Body of pancreas (tissue), 2 donors: ENCODE measurements around a stretch of chr4.

GRCh38 chr4:55949957-55950496 lies 1.3 kb downstream of the CEP135 start:
- PRO-cap, result no peak
- RAMPAGE, long total RNA, 2 experiments, result no peak in any of the 2 experiments

GRCh38 chr4:56160531-56161038 lies 111.7 kb downstream of the CRACD start:
- PRO-cap, result no peak
- RAMPAGE, long total RNA, 2 experiments, result no peak in any of the 2 experiments

DNA sequence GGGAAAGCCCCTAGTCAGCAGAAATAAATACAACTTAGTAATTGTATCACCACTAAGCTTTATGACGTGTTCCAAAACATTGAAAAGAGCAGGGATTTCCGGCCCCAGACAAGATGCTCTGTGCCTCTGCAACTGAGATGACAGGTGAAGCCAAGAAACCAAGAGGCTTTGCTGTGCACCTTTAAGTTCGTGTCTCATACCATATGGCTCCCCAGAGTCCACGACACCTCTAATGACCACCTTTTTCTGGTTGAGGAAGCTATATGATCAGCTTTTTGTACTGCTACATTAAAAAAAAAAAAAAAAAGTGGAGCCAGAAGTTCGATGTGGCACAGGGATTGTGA lies 58.5 kb downstream of the SPINK2 start:
- PRO-cap, result no peak
- RAMPAGE, long total RNA, 2 experiments, result no peak in any of the 2 experiments

DNA sequence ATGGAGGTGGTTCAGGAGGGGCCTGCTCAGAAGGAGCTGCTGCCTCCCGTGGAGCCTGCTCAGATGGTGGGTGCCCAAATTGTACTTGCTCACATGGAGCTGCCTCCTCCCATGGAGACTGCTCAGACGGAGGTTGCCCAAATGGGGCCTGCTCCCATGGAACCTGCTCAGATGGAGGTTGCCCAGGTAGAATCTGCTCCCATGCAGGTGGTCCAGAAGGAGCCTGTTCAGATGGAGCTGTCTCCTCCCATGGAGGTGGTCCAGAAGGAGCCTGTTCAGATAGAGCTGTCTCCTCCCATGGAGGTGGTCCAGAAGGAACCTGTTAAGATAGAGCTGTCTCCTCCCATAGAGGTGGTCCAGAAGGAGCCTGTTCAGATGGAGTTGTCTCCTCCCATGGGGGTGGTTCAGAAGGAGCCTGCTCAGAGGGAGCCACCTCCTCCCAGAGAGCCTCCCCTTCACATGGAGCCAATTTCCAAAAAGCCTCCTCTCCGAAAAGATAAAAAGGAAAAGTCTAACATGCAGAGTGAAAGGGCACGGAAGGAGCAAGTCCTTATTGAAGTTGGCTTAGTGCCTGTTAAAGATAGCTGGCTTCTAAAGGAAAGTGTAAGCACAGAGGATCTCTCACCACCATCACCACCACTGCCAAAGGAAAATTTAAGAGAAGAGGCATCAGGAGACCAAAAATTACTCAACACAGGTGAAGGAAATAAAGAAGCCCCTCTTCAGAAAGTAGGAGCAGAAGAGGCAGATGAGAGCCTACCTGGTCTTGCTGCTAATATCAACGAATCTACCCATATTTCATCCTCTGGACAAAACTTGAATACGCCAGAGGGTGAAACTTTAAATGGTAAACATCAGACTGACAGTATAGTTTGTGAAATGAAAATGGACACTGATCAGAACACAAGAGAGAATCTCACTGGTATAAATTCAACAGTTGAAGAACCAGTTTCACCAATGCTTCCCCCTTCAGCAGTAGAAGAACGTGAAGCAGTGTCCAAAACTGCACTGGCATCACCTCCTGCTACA lies 23.4 kb downstream of the REST start:
- PRO-cap, result no peak
- RAMPAGE, long total RNA, 2 experiments, result no peak in any of the 2 experiments

GRCh38 chr4:57037317-57037809 lies 58.7 kb downstream of the POLR2B start:
- PRO-cap, result no peak
- RAMPAGE, long total RNA, 2 experiments, result no peak in any of the 2 experiments

GRCh38 chr4:57109144-57109452 lies 1.1 kb downstream of the IGFBP7 start:
- PRO-cap, result no peak
- RAMPAGE, long total RNA, 2 experiments, result no peak in any of the 2 experiments

- PRO-cap, result no peak
- RAMPAGE, long total RNA, 2 experiments, result no peak in any of the 2 experiments
Measured at GRCh38 chr4:61201178-61202001, 1.3 kb downstream of the ADGRL3 start.

DNA sequence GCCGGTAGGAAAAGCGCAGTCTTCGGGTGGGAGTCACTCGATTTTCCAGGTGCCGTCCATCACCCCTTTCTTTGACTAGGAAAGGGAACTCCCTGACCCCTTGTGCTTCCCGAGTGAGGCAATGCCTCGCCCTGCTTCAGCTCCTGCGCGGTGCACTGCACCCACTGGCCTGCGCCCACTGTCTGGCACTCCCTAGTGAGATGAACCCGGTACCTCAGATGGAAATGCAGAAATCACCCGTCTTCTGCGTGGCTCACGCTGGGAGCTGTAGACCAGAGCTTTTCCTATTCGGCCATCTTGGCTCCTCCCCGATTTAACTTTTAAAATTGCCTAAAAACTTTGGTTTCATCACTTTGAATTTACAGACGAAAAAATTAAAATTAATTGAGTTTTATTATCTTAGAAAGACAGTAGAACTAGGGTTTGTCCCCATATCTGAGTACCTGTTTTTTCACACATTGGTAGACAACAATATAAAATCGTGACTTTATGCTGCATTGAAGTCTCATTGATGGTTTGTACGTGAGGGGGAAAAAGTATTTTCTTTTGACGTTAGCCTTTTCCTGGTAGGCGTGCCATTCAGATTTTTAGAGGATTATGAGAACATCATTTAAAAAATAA lies 447.0 kb downstream of the ADGRL3 start:
- PRO-cap, result no peak
- RAMPAGE, long total RNA, 2 experiments, result no peak in any of the 2 experiments

GRCh38 chr4:68376383-68376701 lies 26.5 kb upstream of the YTHDC1 start:
- PRO-cap, result no peak
- RAMPAGE, long total RNA, 2 experiments, result no peak in any of the 2 experiments

DNA sequence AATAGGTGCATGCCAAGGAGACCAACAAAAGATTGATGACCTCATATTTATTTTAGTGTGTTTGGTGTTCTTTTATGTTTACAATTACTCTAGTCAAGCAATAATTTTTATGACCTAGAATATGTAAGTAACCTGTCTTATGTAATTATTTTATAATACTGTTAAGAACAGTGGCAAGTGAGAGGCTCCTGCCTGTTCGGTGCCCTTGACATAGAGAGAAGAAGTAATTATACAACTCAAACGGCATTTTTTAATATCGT lies 232 bp upstream of the UGT2B15 start:
- PRO-cap, result no peak
- RAMPAGE, long total RNA, 2 experiments, result no peak in any of the 2 experiments

DNA sequence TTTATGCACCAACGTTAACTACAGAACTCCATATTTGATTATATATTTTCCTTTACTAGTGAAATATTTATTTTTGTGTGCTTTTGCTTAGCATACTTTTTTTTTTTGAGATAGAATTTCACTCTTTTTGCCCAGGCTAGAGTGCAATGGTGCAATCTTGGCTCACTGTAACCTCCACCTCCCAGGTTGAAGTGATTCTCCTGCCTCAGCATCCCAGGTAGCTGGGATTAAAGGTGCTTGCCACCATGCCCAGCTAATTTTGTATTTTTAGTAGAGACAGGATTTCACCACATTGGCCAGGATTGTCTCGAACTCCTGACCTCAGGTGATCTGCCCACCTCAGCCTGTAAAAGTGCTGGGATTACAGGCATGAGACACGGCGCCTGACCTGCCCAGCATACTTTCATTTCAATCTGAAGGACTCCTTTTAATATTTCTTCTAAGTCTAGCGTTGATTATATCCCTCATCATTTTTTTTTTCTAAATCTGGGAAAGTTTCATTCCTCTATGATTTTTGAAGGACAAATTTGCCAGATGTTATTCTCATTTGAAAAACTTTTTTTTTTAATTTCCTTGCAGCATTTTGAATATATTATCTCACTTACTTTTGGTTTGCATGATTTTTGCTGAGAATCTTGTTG lies 45.4 kb downstream of the UGT2B11 start:
- PRO-cap, result no peak
- RAMPAGE, long total RNA, 2 experiments, result no peak in any of the 2 experiments

DNA sequence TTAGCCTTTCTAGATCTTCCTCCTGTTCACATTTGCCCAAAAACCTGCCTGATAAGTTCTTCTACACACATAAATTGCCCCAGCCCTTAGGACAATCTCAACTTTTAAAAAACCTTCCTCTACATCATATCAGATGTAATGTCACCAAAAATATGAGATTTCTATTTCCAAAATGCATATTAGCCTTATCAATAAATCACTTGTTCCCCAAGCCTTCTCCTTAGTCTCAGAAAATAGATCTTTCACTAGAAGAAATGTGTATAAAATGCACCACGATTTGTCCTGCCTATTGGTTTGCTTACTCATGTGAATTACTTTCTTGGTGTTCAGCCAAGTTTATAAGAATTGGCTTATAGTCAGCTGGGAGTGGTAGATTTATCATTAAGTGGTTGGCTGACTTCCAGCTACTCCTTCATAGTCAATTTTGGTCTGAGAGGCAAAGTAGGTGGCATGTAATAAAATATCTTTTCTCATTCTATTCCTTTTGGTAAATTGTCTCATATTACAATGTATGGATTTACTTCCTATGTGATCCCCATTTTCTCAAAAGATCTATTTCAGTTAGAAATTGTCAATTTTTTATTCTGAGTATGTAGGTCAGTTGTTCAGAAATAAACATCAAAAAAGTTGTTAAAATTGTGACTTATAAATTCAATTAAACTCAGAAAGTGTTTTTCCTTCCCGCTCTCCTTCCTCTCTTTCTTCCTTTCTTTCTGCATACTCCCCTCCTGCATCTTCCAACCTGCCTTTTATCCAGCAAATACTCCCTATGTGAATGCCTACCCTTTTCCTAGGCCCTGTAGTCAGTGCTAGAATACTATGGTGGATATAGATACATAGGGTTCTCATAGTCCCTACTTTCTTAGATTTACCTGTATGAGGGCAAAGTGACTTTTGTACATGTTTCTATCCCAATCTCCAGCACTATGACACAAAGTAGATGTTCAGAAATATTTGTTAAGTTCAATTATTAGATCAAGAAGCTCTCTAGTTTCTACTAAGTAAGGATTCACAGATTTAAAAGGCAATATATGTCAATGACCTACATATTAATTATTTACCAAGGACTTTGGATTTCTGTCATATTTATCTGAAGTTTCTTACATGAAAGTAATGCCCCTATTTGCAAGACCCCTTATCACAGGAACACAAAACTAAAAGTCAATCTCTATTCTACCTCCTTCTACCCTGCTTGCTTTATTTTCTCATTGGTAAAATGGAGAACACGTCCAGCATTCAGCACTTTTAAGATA lies 971 bp downstream of the SULT1E1 start:
- PRO-cap, result no peak
- RAMPAGE, long total RNA, 2 experiments, result no peak in any of the 2 experiments

- PRO-cap, result no peak
- RAMPAGE, long total RNA, 2 experiments, result start-site peak on the plus strand in 1 of 2 experiments, at chr4:70198094-70198135 at its widest, 6 reads per replicate
Measured at GRCh38 chr4:70197922-70198203, 2.3 kb downstream of the ODAM start.

DNA sequence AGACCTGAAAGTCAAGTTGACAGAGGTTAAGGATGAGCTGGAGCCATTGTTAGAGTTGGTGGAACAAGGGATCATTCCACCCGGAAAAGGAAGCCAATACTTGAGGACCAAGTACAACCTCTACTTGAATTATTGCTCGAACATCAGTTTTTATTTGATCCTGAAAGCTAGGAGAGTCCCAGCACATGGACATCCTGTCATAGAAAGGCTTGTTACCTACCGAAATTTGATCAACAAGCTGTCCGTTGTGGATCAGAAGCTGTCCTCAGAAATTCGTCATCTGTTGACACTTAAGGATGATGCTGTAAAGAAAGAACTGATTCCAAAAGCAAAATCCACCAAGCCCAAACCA lies 1.0 kb downstream of the UTP3 start:
- PRO-cap, result no peak
- RAMPAGE, long total RNA, 2 experiments, result no peak in any of the 2 experiments

GRCh38 chr4:70768305-70769034 lies 46.7 kb downstream of the RUFY3 start:
- PRO-cap, result no peak
- RAMPAGE, long total RNA, 2 experiments, result no peak in any of the 2 experiments

DNA sequence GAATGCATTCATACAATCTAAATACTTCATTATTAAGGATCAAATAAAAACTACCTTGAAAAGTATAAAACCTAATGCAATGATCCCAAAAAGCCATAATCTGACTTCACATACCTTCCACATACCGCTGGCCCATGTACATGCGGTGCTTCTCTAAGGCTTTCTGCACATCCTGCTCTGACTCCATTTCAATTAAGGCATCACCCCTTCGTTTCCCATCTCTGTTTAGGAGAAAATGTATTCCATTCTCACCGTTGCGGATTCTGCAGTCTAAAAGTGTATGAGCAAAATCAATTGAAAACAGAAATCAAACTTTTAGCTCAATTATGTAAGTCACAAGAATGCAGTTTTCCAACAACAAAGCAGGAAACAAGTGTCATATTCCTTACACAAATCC lies 6.7 kb downstream of the GRSF1 start:
- PRO-cap, result no peak
- RAMPAGE, long total RNA, 2 experiments, result no peak in any of the 2 experiments

- PRO-cap, result no peak
- RAMPAGE, long total RNA, 2 experiments, result no peak in any of the 2 experiments
Measured at GRCh38 chr4:70927440-70927762, 25.2 kb downstream of the MOB1B start.

- PRO-cap, result no peak
- RAMPAGE, long total RNA, 2 experiments, result no peak in any of the 2 experiments
Measured at GRCh38 chr4:71004267-71004941, 11.0 kb downstream of the DCK start.

GRCh38 chr4:71120889-71121099 lies 66.3 kb upstream of the SLC4A4 start:
- PRO-cap, result unidirectional peak, minus-strand start at chr4:71120969
- RAMPAGE, long total RNA, 2 experiments, result no peak in any of the 2 experiments

DNA sequence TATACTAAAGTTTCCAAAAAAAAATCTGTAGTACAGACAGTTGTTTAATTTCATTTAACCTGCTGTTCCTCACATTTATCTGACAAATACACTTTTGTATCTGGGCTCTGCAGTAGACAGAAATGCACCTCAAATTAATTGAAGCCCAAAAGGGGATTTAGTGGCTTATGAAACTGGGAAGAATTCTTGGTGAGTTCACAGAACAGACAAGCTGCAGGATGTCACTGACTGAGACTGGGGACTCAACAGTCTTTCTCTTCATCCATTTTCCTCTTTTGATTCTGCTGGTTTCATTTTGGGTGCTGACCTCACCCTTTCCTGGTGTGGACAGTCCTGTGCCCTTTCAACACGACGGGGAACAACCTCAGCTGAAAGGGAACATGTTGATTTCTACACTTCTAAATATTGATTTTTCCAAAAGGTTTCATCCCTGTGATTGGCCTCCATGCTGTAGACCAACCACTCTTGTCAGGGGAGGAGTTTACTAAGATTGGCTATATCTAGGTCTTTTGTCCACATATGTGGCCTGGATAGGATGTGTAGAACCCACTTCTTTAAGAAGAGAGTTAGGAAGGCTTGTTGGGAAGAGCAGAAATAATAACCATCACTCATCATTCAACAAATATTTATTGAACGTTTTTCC lies 243.5 kb downstream of the SLC4A4 start:
- PRO-cap, result no peak
- RAMPAGE, long total RNA, 2 experiments, result no peak in any of the 2 experiments